Temporal lobe (tissue), 2 donors: ENCODE data around the gene RUNX3.

GRCh38 chr1:24183964-24184667 is 3.0 kb downstream of the IFNLR1 start:
- RAMPAGE, long total RNA: no peak

GRCh38 chr1:24205900-24206508 is 18.9 kb upstream of the IFNLR1 start:
- RAMPAGE, long total RNA: no peak

GRCh38 chr1:24216420-24216900 is 29.4 kb upstream of the IFNLR1 start:
- RAMPAGE, long total RNA: no peak

DNA sequence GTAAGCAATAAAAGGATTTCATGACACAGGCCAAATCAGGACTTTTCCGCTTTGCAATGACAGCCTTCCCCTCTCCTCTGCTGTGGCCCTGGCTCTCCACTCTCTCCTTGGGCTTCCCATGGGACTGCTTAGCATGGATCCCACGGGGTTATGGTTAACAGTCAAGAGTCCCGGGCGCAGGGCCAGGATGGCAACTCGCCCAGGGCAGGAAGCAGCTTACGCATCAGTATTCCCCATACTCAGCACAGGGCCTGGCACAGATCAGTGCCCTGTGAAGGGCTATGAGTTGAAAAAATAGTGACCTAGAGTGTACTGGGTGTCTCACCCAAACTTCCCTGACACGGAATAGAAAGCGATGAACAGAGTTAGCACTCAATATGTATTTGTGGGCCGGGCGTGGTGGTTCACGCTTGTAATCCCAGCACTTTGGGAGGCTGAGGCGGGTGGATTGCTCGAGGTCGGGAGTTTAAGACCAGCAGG is 29.2 kb upstream of the GRHL3 start:
- RAMPAGE, long total RNA: no peak

DNA sequence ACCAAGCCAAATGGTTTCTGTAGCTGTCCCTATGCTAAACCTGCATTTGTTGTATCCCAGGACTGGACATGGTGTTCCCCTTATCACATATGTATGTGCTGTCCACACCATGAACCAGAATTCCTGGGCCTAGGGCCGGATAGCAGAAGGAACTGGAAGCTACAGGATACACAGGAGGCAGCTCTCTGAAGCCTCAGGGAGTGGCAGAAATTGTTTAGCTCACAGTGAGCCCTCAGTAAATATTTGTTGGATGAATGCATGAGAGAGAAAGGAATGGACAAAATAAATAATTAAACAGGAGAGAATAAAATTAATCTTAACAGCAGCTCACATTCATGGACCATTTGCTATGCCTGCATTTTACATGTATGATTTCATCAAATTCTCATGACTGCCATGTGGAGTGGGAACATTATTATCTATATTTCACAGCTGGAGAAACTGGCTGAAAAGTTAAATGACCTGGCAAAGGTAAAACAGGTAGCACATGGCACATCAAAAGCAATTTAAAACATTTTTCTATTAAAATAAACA is 2.1 kb downstream of the NIPAL3 start:
- RAMPAGE, long total RNA: no peak

DNA sequence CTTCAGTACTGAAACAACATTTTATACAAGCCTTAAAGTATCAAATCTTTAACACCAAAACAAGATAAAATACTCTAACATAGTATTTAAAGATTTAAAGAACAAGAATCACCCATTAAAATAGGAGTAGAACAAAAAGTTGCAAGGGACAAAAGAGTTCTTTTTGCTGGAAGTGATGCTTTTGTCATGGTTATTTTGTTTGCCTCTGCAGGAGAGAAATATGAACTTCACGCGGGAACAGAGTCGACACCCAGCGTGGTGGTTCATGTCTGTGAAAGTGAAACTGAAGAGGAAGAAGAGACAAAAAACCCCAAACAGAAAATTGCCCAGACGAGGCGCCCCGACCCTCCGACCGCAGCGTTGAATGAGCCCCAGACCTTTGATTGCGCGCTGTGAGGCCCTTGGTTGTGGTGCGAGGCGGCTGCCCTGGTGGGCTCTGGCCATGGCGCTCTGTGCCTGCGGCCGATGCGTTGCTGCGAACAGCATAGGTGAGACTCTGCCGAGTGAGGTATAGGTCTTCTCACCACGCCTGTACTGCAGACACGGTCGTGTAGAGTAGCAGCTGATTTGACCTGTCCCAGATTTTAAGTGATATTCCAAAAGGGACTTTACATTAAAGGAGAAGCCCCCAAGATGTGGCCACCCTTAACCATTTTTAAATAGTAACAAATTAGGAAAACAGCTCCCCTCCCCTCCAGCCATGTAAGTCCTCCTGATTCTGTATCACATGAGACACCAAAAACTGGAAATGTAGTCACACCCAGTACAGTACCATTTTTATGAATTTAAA is 20.8 kb upstream of the NCMAP start:
- RAMPAGE, long total RNA: no peak

GRCh38 chr1:24672401-24672708 is 29.3 kb downstream of the SRRM1 start:
- RAMPAGE, long total RNA: no peak

DNA sequence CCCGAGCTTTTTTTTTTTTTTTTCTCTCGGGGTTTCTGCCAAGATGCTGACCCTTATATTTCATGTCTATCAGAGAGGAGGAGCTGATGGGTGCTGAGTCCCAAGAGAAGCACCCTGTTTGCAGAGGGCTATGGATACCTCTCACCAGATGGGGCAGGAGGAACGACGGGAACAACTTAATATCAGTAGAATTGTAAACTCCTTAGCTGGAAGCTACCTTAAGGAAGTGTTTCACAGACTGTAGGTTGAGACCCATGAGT is 40.7 kb downstream of the SRRM1 start:
- RAMPAGE, long total RNA: no peak

- RAMPAGE, long total RNA: no peak
These were observed 40.6 kb upstream of the CLIC4 start for GRCh38 chr1:24704422-24705171.

- RAMPAGE, long total RNA: no peak
These were observed 25.2 kb upstream of the CLIC4 start for GRCh38 chr1:24719855-24720661.

DNA sequence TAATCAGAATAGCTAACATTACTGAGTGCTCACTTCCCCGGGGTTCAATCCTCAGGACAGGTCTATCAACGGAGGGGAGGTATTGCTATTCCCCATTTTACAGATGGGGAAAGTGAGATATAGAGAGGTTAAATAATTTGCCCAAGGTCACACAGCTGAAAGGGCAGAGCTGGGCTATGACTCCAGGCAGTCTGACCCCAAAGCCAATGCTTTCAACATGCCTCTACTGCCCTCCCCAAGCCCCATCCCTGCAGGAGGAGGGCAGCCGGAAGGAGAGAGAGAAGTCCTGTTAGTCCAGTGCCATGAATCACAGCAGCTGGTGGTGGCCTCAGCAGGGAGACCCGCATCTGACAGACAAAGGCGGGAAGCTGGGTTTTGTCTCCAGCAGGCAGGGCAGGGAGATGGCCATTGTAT is 20.1 kb upstream of the CLIC4 start:
- RAMPAGE, long total RNA: no peak

GRCh38 chr1:24749102-24749912 is 4.1 kb downstream of the CLIC4 start:
- RAMPAGE, long total RNA: no peak

- RAMPAGE, long total RNA: no peak
These were observed 25.9 kb downstream of the CLIC4 start for GRCh38 chr1:24771065-24771621.

- RAMPAGE, long total RNA: no peak
These were observed 10.4 kb downstream of the RUNX3 start for GRCh38 chr1:24919779-24920046.

- RAMPAGE, long total RNA: no peak
These were observed 9.9 kb downstream of the RUNX3 start for GRCh38 chr1:24920048-24920633.

- RAMPAGE, long total RNA: no peak
These were observed at the start of gene RUNX3 for GRCh38 chr1:24930205-24930334. Gene RUNX3 (minus strand): TSS chr1:24930276.

GRCh38 chr1:24947126-24947398 is 17.0 kb upstream of the RUNX3 start:
- RAMPAGE, long total RNA: no peak

GRCh38 chr1:24992672-24993147 is 62.6 kb upstream of the RUNX3 start:
- RAMPAGE, long total RNA: no peak

DNA sequence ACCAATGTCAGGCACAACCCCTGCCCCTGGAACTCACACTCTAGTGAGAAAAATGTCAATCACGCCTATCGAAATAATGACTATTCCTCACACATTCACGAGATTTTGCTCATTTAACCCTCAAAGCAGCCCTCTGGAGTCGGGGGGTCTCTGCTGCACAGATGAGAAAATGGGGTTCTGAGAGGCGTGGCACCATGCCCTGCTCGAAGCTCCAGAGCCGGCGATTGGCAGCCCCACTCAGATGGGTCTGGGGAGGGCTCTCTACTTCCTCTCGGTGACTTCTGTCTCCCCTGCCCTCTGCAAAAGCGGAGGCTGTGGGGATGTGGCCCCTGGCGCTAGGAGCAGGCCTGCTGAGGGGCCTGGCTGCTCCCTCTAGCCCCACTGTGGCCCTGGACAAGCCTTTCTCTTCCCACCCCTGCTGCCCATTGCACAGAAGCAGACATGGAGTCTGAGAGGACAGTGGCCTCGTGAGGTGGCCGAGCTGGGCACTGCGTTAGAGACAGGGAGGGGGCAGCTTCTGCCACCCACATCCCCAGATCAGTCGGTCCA is 90.4 kb upstream of the RUNX3 start:
- RAMPAGE, long total RNA: no peak

DNA sequence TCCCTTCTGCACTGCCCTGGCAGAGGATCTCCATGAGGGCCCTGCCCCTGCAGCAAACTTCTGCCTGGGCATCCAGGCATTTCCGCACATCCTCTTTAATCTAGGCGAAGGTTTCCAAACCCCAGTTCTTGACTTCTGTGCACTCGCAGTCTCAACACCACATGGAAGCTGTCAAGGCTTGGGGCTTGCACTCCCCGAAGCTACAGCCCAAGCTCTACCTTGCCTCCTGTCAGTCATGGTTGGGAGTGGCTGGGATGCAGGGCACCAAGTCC is 3.6 kb upstream of the TMEM50A start:
- RAMPAGE, long total RNA: no peak